ENCODE measurements around the genes SPATA19 and GLB1L2.

GRCh38 chr11:131668709-131669340 lies 298.4 kb downstream of the NTM start:
- PRO-cap = no peak
- RAMPAGE, long total RNA = no peak

- PRO-cap = no peak
- RAMPAGE, long total RNA = no peak
Measured at GRCh38 chr11:132914751-132915042, 617.6 kb downstream of the OPCML start.

GRCh38 chr11:133501987-133502654 lies 30.2 kb downstream of the OPCML start:
- PRO-cap = no peak
- RAMPAGE, long total RNA = no peak

DNA sequence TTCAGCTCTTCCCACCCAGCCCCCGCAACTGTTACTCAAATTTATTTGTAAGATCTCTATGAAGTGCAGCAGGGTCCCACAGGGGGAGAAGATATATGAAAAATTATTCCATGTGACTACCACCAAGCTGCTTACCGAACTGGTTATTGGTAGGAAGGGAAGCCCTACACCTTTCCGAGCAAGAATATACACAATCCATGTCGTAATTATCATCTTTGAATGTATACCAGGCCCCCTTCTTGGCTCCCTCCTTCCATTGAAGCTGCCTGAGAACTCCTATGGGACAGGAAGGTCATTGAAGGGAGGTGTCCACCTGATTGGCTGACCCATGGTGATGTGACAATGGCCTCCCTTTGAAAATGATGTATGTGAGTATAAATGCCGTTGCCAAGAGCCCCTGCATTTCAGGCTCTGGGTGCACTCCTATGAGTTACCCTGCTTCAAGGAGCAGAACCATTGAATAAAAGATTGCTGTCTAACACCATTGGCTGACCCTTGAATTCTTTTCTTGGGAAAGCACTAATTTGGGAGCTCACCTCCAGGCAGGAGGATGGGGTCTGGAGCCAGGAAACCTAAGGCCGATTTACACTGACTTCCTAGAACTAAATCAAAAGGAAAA lies at the start of gene SPATA19:
Gene SPATA19 (minus strand): TSS at position 280 of the 619 bp plus-strand sequence.
- PRO-cap = no peak
- RAMPAGE, long total RNA = no peak

GRCh38 chr11:133927860-133928266 lies 28.9 kb downstream of the IGSF9B start:
- PRO-cap = no peak
- RAMPAGE, long total RNA = no peak

DNA sequence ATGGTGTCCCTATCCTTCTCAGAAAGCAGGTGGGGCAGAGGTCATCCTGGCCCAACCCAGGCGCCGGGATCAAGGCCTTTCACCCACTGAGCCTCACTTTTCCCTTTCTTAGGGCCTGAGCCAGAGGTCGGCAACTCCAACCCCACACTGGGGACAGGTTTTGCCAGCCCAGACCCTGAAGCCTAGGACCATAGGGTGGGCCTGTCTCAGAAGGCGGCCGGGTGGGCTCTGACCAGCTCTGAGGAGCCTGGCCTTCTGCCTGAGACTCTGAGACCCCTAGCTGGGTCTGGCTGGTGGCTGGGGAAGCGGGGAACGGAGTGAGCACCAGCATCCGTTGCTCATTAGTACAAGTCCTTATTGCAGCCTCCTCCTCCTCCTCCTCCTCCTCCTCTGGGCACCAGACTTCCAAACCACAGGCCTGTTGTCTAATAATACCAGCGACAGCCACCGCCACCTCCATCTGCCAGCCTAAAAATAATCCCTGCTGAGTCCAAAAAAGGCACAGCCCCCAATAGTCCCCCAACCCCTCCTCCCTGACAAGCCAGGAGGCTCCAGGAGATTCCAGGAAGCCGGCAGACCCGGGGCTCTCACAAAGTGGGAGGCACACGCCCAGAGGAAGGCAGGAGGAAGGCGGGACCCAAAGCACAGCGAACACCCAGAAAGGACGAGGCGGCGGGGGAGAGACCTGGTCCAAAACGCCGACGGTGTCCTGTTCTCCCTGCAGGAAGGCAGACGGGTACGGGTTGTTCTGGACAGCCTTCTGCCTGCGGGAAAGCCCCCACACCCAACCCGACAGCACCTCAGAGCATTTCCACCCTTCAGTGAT lies 6.1 kb downstream of the IGSF9B start:
- PRO-cap = no peak
- RAMPAGE, long total RNA = no peak

DNA sequence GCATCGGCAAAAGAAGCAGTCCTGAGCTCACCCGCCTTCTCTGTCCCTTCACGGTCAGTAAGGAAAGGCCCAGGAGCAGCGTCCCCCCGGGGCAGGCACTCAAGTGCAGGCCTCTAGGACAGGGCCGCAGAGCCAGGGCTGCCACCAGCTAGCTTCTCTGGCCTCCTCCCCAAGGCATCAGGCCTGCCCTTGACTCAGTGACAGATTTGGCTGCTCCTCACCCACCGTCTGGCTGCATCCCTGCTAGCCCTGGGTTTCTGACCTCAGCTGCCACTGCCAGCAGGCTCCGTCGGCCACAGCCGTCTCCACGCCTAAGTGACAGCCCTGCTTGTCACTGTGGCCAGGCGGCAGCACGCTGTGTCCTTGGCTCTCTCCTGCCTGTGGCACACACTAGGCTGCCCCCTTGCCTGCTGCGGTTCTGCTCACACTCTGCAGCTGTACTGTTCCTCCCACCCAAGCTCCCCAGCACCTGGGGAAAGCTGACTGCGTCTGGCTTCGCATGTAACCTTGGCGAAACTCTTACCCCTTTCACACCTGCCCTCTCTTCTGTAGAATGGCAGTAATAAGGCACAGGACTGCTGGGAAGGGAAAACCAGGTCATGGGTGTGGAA lies 32.3 kb upstream of the IGSF9B start:
- PRO-cap = no peak
- RAMPAGE, long total RNA = no peak

DNA sequence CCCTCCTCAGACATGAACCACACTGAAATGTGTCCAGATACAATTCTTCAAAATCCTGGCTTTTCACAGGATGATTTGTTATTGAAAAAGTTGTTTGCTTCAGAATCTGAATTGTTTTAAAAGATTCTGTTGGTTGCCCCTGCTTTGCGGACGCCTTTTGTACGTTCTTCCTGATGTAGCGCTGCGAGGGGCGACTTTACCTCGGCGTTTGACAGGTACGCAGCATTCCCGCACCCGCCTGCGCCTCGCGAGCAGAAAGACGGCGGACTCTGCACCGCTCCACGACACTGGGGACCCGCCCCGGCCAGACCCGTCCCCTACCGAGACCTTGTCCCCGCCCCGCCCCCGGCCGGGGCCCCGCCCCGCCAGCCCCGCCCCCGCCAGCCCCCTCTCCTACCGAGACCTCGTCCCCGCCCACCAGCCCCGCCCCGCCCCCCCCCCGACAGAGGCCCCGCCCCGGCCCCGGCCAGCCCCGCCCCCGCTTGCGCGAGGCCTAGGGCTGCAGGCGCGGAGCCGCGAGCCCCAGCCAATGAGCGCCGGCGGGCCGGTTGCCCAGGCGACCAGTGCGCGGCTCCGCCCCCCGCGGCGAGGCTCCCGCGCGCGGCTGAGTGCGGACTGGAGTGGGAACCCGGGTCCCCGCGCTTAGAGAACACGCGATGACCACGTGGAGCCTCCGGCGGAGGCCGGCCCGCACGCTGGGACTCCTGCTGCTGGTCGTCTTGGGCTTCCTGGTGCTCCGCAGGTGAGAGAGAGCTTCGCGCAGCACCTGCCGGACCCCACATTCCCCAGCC lies at the start of gene GLB1L2:
Gene GLB1L2 (plus strand): TSS at position 583 of the 791 bp plus-strand sequence.
- PRO-cap = no peak
- RAMPAGE, long total RNA = no peak

Data from OCI-LY7 (cell line).